ENCODE results near the gene RPLP2.

DNA sequence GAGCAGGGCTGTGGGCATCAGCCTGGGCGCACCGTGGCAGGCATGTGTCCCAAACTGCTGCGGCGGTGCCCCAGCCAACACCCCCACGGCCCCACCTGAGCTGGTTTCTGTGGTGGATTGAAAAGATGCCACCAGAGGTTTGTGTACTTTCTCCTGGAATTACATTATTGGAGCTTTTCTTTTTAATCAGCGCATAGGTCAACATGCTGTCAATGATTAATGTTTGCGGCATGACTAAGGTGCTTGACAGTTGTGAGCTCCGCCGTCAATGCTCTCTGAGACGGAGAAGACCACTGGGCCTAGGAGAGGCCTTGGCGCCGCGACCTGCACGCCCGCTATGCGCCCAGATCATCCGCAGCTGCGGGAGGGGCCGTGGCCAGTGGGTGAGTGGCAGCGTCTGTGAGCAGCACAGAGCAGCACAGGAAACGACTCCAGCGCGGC, 18.1 kb downstream of the DRD4 start:
- RRBS: no CpG with 5 or more reads among the region's 23 CpGs

GRCh38 chr11:657764-658114, 20.7 kb downstream of the DRD4 start:
- RRBS: no CpG with 5 or more reads among the region's 10 CpGs

DNA sequence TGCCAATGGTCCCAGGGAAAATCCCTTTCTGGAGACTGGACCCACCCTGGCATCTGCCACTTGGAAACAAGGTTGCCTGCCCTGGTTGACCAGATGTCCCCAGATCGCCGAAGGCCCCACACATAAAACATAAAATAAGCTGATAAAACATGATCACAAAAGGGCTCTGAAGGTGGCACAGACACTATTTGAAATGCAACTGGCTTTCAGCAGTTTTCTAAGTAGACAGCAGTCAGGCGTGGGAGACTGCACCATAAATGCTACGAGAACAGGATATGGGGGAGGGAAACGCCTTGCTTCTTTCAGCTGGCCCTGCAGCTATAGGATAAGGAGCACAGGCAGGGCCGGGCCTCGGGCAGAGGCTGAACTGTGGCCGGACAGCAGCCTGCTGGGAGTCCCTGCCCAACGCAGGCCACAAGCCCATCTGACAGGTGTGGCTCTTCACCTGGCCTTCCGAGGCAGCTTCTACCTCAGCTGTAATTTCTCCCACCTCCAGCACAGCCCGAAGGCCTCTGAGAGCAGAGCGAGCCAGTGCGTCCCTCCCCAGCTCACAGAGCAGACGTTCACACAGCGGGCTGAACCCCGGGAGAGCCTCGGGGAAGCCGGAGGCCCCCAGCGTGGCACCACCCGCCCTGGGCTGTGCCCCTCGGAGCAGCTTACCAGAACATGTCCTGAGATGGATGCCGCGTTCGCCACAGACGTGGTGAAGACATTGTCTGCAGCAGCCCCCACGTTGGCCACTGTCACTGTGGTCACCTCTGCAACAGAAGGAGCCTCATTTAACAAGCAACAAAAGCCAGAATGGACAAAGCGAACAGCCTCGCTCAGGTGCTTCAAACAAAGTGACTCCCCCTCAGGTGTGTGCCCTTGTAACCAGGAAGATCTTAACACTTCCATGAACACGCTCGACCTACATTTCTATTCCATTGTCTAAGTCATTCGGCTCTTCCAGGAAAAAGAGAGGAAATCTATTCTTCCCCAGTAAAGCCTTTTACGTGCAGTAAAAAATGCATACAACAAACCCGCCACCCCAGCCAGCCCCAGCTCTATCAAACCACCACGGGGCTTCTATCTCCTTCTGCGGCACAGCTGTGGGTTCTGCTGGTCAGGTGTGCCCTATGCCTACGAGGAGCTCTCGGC, 3.8 kb downstream of the DEAF1 start:
- RRBS: no CpG with 5 or more reads among the region's 37 CpGs

DNA sequence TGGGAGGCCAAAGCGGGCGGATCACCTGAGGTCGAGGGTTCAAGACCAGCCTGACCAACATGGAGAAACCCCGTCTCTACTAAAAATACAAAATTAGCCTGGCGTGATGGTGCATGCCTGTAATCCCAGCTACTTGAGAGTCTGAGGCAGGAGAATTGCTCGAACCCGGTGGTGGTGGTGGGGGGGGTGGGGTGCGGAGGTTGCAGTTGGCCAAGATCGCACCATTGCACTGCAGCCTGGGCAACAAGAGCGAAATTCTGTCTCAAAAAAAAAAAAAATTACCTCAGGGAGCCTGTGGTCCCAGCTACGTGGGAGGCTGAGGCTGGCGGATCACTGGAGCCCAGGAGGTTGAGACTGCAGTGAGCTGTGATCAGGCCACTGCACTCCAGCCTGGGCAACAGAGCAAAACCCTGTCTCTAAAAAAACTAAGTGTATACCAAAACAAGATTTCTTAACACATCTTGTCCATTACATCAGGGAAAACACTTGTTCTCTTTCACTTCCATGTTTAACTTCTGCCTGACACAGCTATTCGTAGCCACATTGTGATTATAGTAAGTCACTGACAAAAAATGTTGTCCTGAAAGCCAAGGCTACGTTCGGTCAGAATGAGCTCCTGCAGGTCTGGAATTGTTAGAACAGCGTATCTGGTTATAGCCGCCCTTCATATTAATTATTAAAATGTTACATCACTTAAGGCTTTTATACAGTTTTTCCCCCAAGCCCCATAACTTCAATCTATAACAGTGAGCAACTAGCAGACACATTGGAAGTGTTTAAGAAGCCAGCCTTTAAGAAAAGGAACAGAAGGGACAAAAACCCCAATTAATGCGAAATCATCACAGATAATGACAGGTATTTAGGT, 1.5 kb downstream of the TMEM80 start:
- RRBS: no CpG with 5 or more reads among the region's 18 CpGs

GRCh38 chr11:747945-748808, 913 bp downstream of the TALDO1 start:
- RRBS: 2% methylated on average over 7 of the region's 29 CpGs

DNA sequence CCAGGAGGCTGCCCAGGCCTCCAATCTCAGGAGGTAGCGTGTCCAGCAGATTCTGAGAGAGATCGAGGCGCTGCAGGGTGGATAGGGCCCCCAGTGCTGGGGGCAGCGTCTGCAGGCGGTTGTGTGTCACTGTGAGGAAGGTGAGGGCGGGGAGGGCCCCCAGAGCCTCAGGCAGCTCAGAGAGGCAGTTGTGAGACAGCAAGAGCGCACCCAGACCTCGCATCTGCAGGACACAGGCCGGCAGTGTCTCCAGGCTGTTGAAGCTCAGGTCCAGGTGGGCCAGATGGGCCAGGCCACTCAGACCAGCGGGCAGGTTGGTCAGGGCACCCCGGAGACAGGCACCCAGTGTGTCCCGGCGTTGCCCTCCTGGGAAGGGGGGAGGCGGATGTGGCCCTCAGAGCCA, 1.8 kb downstream of the PIDD1 start:
- RRBS: 85% methylated on average over 3 of the region's 14 CpGs

- RRBS: 2% methylated on average over 11 of the region's 98 CpGs
These were observed at the start of gene RPLP2 for GRCh38 chr11:808941-810054. Gene RPLP2, plus strand, starts transcription at chr11:809967.

GRCh38 chr11:819509-820430, 1.1 kb downstream of the PNPLA2 start:
- RRBS: 3% methylated on average over 30 of the region's 103 CpGs

DNA sequence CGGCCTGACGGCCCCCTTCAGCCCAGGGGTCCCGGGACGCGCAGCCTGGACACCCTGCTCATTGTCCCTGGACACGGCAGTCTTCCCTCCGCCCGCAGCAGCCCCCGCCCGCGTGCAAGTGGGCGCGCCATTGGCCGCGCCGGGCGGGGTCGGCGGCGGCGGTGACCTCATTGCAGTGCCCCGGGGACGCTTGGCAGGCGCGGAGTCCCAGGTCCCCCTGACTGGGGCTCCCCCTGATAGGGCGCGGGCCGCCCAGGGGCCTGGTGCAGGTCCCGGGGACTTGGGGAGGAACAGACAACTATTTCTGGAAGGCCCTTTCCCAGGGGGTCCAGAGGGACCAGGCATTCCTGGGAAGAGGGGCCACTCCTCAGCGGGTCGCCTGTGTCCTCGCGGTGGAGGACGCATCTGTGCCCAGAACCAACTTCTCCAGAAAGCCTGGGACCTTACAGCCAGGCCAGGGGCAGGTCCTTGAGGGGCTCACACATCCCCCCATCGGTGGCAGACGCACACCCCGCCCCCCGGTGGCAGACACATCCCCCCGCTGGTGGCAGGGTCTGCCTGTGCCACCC, 640 bp downstream of the CD151 start:
- RRBS: 2% methylated on average over 23 of the region's 39 CpGs

GRCh38 chr11:1049556-1050203, 13.2 kb upstream of the MUC6 start:
- RRBS: 92% methylated on average over 1 of the region's 16 CpGs

GRCh38 chr11:1078118-1078659, 41.7 kb upstream of the MUC6 start:
- RRBS: 93% methylated on average over 16 of the region's 44 CpGs

GRCh38 chr11:1090685-1091249, 54.2 kb upstream of the MUC6 start:
- RRBS: no CpG with 5 or more reads among the region's 17 CpGs

DNA sequence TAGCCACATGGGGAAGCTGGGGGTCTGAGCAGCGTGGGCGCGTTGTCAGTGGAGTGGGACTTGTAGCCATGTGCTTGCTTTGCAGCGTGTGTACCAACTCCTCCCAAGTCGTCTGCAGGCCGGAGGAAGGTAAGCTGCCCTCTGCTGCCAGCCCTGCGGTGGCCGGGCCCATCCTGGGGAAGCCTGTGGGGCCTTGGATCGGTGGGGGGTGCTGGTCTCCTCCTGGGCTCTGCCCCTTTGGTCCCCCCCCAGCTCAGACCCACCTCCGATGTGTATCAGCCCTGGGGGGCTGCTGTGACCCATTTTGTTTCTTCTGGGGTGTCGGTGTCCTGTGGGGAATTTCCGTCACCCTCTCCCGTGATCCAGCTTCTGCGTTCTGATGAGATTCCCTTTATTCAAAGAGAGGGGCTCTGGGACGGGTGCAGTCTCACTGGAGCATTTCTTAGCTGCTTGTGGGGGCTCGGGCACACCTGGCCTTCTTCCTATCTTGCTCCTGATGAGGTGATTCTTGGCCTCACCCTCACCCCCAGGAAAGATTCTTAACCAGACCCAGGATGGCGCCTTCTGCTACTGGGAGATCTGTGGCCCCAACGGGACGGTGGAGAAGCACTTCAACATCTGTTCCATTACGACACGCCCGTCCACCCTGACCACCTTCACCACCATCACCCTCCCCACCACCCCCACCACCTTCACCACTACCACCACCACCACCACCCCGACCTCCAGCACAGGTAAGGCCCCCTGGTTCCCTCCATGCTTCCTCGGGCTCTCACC, 56.0 kb upstream of the MUC6 start:
- RRBS: 23% methylated on average over 3 of the region's 24 CpGs

DNA sequence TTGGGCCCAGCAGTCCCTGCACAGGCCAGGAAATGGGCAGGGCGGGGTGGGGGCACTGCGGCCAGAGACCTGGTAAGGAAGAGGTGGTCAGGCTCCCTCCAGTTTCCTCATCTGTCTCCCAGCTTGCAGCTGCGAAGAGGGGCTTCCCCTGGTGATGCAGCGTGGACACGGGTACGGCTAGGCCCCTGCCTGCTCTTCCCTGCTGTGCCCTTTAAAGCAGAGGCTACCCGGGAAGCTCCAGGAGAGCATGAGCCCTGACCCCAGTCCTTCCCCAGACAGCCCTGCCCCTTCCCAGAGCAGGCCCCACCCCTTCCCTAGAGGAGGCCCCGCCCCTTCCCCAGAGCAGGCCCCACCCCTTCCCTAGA, 44.9 kb upstream of the MUC5AC start:
- RRBS: no CpG with 5 or more reads among the region's 8 CpGs

GRCh38 chr11:1303165-1303805, 6.1 kb downstream of the TOLLIP start:
- RRBS: no CpG with 5 or more reads among the region's 24 CpGs

DNA sequence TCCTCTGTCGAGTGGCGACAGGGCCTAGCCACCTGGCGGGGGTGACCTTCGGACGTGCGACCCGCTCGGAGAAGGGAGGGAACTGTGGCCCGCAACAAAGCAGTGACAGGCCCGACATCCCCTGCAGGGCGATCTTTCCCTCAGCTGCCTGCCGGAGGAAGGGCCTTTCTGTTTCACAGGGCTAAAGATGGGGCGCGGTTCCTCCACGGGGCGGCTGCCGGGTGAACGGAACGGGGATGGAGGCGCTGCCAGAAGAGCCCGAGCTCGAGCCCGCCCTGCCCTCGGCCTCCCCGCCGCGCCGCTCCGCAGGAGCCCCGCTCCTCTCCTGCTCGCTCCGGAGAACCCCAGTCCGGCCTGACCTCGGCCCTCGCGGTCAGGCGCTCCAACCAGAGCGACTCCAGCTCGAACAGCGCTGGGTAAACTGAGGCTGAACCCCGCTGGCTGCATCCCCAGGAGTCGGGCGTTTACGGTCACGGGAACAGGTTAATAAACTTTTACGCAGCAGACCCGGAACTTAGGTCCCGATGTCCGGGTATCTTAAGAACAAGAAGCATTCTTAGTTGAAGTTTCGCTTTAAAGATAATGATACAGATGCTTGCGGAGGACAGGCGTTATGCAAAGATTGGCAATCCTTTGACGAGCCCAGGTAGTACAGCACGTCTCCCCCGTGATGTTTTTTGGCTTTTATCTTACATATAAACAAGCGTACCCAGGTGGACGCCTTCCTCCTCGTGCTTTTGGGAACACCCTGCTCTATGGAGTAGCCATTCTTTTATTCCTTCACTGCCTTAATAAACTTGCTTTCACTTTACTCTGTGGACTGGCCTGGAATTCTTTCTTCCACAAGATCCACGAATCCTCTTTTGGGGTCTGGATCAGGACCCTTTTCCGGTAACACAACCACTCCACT, 720 bp upstream of the TOLLIP start:
- RRBS: 7% methylated on average over 10 of the region's 60 CpGs

- RRBS: 1% methylated on average over 34 of the region's 86 CpGs
These were observed 538 bp upstream of the BRSK2 start for GRCh38 chr11:1388975-1389816.

DNA sequence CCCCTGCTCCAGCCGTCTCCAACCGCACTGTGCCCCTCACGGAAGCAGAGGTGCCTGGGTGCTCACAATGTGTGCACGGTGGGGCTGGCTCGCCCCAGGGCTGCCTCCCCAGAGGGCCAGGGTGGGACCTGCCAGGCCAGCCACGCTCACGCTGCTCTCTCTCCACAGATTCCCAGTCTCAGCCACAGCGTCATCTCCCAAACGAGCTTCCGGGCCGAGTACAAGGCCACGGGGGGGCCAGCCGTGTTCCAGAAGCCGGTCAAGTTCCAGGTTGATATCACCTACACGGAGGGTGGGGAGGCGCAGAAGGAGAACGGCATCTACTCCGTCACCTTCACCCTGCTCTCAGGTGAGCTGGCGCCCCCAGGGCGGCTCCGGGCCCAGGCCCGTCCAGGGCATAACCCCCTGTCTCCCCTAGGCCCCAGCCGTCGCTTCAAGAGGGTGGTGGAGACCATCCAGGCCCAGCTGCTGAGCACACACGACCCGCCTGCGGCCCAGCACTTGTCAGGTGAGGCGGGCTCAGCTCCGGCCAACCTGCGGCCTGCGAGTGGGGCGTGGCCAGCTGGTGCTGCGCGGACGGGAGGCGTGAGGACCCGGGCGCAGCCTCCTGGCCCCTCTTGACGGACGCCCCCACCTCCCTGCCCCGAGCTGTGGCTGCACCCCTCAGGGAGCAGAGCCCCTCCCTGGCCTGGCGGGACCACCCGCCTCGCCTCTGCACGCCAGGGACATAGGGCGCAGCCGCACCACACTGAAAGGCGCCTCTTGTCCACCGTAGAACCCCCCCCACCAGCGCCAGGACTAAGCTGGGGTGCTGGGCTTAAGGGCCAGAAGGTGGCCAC, 30.2 kb downstream of the MOB2 start:
- RRBS: 87% methylated on average over 14 of the region's 50 CpGs

GRCh38 chr11:1460301-1461289, 26.0 kb downstream of the MOB2 start:
- RRBS: 0% methylated on average over 2 of the region's 71 CpGs

GRCh38 chr11:1512388-1512587, 25.7 kb upstream of the MOB2 start:
- RRBS: no CpG with 5 or more reads among the region's 3 CpGs